ENCODE results near the gene CDKN1B.

- PRO-cap: no peak
Observed at GRCh38 chr12:12465968-12466878, 96.4 kb downstream of the DUSP16 start.

DNA sequence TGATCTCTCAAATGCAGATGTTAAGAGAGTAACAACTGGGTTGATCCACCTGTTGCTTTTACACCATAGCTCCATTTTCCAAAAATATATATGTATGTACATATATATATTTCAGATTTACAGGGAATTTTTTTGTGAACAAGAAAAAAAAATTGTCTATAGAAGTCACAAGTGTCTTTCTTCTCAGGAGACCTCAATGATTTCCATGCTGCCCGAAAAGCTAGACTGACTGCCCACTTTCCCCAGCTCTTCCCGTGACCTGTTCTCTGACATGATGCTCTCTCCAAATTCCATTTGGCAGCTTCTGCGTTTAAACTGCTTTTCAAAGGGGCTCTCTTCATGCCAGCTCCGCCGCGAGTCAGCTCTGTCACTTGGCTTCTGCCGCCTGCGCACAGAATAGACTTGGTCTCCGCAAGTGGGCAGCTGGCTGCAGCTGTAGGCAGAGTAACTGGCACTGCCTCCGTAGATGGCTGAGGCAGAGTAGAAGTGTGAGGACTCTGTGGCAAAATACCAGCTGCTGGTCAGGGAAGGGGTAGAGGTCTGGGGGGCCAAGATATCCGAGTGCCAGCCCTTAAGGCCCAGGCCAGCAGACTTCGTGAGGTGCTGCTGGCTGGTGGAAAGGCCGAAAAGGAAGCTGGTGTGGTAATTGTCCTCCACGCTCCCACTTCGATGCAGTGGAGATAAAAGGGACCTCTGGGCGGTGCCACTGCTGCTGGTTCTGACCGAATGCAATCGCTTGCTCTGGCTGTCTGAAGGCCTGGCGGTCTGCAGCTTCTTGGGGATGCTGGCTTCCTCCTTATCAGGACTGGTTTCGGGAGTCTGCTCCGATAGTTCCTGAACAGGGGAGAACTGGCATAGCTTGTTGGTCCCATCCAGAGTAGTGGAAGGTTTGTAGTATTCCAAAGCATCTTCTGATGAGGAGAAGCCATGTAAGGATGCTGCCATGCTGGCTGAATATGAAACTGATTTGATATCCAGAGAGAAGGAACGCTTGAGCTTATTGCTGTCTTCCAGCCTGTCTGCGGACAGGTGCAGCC is 85.7 kb downstream of the DUSP16 start:
- PRO-cap: no peak

GRCh38 chr12:12482128-12483346 is 80.1 kb downstream of the DUSP16 start:
- PRO-cap: no peak

DNA sequence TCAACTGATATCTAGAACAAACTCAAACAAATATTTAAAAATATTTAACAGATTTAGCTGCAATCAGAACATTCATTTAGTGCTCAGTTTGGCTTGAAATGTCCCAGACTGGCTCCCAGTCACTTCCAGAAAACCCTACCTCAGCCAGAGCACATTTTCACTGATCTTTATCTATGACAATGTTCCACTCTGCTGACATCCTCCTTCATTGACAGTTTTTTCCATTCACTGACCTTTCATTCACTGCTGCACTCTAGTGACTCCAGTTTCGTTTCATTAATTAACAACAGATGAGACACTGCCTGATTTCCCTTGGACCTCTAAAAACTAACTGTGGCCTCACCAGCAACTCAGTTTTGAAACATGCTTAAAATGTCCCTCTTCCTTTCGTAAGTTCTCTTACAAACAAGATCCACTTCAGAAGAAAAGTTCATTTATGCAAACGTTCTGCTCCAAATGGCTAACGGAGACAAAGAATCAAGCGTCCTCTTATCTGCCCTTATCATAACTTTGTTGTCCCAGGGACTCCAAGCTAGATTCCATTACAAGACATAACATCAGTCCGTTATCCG is 56.7 kb downstream of the DUSP16 start:
- PRO-cap: no peak

- PRO-cap: no peak
Observed at GRCh38 chr12:12542880-12543383, 19.7 kb downstream of the DUSP16 start.

- PRO-cap: no peak
Observed at GRCh38 chr12:12558316-12559594, 3.9 kb downstream of the DUSP16 start.

DNA sequence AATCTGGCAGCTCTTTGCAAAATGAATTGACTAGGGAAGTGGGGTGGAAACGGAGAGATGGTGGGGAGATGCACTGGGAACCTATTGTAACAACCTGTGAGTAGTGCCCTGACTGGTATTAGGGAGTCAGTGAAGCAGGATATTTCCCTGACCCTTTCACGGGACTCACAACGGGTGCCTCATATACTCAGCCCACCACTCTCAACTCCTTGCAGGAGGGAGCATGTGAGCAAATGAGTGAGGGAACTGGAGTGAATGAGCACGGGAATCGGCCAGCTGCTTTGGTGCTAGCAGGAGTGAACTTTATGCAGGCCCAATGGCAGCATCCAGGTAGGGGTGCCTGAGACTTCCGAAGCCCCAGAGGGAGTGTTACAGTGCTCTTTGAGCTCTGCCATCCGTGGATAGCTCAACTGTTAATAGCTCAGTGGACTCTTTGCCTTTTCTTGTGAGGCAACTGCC is 12.7 kb downstream of the CREBL2 start:
- PRO-cap: no peak

- PRO-cap: no peak
Observed at GRCh38 chr12:12685191-12685767, 10.7 kb downstream of the GPR19 start.

DNA sequence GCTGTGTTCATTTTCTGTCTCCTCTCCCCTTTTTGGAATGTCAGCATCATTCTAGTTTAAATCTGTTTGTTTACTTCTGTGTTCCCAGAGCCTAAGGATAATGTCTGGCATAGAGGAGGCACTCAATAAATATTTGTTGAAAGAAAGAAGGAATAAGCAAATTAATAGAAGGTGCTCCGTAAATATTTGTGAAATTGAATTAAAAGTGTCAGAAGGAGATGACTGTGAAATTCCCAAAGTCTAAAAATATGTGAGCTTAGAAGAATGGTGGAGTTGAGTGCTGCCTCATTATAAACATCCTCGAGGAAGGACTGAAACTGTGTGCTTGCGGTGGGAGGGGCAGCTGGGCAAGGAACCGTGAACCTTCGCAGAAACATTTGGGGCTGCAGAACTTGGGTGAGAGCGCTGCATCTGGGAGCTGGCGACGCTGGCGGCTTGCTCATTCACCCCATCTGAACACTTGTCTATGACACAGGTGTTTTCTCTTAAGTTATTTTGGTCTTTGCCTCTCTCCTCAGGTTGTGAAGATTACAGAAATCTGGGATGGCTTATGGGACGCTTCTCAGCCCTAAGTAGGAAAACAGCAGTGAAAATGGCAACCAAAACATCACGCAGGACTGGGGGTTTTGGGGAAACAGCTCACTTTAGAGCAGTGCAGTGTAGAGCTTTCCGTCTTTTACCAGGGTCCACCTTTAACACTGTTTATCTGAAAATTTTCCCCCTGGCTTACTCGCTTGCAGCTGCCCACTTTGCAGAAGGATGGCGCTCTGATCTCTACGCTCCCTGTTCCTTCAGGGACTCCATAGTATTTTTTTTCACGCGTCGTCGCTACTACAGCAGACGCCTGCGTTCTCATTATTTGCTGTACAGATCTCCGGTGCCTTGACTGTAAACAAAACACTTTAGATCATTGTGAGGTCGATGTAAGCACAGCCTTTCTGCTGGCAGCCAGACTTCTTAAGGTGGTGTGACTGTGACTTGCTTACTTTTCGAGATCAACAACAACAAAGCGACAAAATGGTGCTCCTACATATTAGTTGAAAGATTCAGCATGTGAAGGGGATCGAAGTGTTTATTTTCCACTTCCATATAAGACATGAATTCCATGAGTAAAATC is 2.8 kb upstream of the CDKN1B start:
- PRO-cap: bidirectional peak, plus-strand start at position 388 of the sequence, minus-strand start at position 413 of the sequence

DNA sequence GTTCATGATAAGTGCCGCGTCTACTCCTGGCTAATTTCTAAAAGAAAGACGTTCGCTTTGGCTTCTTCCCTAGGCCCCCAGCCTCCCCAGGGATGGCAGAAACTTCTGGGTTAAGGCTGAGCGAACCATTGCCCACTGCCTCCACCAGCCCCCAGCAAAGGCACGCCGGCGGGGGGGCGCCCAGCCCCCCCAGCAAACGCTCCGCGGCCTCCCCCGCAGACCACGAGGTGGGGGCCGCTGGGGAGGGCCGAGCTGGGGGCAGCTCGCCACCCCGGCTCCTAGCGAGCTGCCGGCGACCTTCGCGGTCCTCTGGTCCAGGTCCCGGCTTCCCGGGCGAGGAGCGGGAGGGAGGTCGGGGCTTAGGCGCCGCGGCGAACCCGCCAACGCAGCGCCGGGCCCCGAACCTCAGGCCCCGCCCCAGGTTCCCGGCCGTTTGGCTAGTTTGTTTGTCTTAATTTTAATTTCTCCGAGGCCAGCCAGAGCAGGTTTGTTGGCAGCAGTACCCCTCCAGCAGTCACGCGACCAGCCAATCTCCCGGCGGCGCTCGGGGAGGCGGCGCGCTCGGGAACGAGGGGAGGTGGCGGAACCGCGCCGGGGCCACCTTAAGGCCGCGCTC is 392 bp upstream of the CDKN1B start:
- PRO-cap: bidirectional peak, plus-strand start outside the sequence, minus-strand start at position 435 of the sequence

GRCh38 chr12:12717284-12717892 is at the start of gene CDKN1B:
Gene CDKN1B, plus strand, starts transcription at chr12:12717368.
- PRO-cap: bidirectional peak, plus-strand start at chr12:12717368, minus-strand start at chr12:12717102; bidirectional peak, plus-strand start at chr12:12717615, minus-strand start at chr12:12717596

DNA sequence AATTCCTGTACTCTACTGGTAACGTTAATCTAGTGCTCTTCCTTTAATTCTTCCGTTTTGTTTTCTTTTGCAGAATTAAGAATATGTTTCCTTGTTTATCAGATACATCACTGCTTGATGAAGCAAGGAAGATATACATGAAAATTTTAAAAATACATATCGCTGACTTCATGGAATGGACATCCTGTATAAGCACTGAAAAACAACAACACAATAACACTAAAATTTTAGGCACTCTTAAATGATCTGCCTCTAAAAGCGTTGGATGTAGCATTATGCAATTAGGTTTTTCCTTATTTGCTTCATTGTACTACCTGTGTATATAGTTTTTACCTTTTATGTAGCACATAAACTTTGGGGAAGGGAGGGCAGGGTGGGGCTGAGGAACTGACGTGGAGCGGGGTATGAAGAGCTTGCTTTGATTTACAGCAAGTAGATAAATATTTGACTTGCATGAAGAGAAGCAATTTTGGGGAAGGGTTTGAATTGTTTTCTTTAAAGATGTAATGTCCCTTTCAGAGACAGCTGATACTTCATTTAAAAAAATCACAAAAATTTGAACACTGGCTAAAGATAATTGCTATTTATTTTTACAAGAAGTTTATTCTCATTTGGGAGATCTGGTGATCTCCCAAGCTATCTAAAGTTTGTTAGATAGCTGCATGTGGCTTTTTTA is 3.9 kb downstream of the CDKN1B start:
- PRO-cap: no peak

- PRO-cap: bidirectional peak, plus-strand start at chr12:12725049, minus-strand start at chr12:12725123
Observed at GRCh38 chr12:12724764-12725154, 7.6 kb downstream of the CDKN1B start.

- PRO-cap: no peak
Observed at GRCh38 chr12:12749301-12750038, 32.3 kb downstream of the CDKN1B start.

- PRO-cap: no peak
Observed at GRCh38 chr12:12788149-12788574, 2.7 kb downstream of the APOLD1 start.

DNA sequence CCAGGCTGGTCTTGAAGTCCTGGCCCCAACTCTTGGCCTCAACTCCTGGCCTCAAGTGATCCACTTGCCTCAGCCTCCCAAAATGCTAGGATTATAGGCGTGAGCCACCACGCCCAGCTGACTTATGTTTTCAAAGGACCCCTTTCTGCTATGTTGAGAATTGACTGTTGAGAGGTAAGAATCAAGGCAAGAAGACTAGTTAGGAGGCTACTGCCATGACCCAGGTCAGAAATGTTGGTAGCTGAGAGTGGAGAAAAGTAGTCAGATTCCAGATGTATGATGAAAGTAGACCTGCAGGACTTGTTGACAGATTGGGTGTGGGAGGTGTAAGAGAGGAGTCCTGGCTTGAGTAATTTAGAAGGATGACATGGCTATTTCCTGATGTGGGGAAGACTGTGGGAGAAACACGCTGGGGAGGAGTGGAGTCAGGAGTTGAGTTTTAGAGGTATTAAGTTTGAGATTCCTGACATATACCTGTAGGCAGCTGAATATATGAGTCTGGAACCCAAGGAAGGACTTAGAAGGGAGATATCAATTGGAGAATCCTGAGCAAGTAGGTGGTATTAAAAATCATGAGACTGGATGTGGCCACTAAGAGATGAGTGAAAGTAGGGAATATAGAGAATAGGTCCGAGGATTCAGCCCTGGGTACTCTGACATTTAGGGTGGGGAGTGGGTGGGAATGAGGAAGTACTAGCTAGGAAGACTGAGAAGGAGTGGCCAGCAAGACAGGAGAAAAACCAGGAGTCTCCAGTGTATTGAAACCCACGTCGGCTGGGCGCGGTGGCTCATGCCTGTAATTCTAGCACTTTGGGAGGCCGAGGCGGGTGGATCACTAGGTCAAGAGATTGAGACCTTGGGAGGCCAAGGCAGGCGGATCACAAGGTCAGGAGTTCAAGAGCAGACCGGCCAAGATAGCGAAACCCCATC is 12.6 kb upstream of the DDX47 start:
- PRO-cap: no peak

- PRO-cap: no peak
Observed at GRCh38 chr12:12831802-12832001, 18.6 kb downstream of the DDX47 start.

DNA sequence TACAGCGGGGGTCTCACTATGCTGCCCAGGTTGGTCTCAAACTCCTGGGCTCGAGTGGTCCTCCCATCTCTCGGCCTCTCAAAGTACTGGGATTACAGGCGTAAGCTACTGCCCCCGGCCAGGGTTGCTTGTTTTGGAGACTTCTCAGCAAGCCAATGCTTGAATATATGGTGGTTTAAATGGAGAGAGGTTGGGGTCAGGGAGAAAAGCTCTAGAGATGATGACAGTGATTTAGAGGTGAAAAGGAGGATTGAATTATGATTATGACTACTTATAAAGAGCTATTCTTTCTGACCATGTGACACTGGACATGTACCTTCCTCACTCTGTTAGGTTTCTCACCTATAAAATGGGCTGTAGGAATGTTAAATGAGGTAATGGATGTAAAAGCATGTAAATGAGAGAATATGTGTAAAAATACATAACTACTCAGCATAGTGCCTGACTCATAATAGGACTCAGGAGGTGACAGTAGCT is 7.9 kb downstream of the GPRC5A start:
- PRO-cap: no peak

GRCh38 chr12:12909940-12910554 is 18.7 kb downstream of the GPRC5A start:
- PRO-cap: no peak

GRCh38 chr12:12979686-12980437 is 20.2 kb downstream of the HEBP1 start:
- PRO-cap: no peak

All from SUDHL5 (cell line).